RPMI7951 (cell line): ENCODE data around the genes WARS1 and DLK1.

- RAMPAGE, long total RNA = no peak
Measured at GRCh38 chr14:99947580-99948229, 117.5 kb upstream of the EVL start.

- RAMPAGE, long total RNA = no peak
Measured at GRCh38 chr14:99973206-99973405, 92.1 kb upstream of the EVL start.

DNA sequence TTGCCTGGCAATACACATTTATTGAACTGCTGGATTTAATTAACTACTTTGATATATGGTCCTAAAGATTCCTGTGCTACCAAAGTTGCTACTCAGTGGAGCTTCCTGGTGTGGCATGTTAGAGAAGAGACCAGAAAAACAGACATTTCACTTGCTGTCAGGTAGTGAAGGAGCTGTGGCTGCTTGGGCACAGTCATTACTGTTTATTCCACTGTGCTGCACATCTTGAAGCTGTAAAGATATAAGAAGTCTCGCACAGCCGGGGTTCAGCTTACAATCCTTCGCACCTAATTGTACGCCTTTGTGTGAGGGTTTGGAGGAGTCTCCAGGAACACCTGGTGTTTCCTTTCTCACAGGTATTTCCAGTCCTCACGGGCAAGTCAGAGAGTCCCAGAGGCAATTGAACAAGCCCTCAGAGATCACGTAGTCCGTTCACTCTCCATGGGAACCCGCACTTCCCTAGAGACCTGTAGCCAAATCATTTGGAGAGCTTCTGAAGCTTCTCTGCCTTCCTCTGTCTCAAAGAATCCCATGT lies 4.0 kb downstream of the EVL start:
- RAMPAGE, long total RNA = no peak

GRCh38 chr14:100144095-100144825 lies 15.2 kb downstream of the DEGS2 start:
- RAMPAGE, long total RNA = no peak

DNA sequence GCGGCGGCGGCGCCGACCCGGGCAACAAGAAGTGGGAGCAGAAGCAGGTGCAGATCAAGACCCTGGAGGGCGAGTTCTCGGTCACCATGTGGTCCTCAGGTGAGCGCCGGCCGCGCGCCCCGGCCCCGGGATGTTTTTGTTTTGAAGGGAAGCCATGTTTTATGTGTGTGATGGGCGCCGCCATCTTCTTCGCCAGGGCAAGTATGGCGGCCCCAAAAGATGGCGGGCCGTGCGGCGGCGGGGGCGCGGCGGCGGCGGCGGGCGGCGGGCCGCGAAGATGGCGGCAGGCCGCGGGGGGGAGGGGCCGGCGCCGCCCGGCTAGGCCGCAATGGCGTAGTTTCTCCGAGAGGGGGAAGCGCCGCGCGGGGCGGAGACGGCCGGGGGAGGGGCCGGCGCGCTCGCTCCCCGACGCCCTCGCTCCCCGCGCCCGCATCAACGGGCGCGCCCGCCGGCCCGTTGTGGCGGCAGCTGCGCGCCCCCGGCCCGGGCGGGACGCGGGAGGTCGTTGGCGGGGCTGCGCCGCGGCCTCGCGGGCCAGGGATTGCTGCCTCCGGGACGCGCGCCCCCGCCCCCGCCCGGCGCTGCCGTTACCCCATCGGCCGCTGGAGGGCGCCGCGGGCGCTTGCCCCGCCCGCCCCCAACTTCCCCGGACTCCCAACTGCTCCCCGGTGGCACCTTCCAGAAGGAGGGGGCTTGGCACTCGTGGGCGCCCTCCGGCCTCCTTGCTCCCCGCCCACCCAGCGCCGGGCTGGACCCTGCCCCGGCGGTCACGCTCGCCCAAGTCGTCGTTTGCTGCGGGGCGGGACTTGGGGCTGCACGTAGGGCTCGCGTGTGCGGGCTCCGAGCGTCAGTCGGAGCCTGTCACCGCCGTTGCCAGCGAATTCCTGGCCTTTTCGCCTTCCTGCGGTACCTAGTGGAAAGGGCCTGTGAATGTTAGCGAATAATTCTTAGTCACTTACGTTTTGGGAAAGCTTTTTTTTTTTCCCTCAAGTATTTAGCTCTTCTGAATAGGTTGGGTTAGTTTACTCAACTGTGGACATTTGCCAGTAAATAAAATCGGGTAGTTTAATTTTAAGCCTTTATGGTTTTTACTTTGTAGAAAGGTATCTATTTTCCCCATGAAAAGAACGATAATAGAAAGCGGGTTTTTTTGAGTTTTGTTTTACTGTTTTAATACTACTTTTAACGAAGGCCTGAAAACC lies 1.3 kb downstream of the YY1 start:
- RAMPAGE, long total RNA = no peak

- RAMPAGE, long total RNA = no peak
Measured at GRCh38 chr14:100281059-100281641, 25.1 kb downstream of the SLC25A29 start.

GRCh38 chr14:100305205-100306183 lies 750 bp downstream of the SLC25A29 start:
- RAMPAGE, long total RNA = no peak

DNA sequence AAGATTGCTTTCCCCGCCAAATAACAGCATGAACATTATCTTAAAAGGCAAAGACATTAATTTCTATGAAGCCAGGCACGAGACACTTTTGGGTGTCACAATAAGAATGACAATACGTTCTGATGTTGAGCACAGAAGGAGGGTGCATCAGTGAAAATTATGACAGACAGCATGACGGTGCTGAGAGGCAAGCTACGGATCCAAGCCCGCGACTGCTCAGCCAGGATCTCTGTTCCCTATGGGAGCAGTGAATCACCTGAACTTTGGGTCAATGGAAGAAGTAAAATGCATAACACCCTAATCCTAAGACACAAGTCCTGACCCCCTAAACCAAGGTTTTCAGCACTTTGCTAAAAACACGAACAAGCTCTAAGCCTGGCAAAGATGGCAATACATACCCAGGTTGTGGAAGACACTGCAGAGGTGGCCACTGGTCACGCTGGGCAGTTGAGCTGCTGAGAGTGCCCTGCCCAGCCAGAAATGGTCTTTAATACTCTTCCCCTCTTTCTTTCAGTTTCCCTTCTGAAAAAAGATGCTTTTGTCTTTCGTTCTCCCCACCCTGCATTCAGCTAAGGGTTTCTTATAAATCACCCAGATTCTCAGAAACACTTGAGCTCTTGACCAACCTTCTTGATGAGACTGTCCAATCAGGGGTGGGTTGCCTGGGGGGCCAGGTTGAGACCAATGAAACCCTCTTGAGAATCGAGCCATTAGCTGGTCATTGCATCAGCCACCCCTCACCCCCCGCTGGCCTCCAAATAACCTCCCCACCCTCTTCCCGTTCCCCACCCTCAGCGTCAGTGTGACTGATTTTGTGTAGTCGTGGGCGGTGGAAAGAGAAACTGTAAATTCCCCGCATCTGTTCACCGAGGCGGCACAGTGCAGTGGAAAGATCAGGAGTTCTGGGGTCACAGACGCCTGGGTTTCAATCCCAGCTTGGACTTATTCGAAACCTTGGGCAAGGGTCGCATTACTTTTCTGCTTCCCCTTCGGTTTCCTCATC lies at the start of gene WARS1:
TSS of gene WARS1 (minus strand) at position 463 of the 1,003 bp plus-strand sequence.
- RAMPAGE, long total RNA = start-site peak on the minus strand centred at position 611 of the sequence, 89 bp wide, 19 and 16 reads in 2 replicates; start-site peak on the minus strand centred at position 742 of the sequence, 29 bp wide, 8 and 5 reads in 2 replicates

DNA sequence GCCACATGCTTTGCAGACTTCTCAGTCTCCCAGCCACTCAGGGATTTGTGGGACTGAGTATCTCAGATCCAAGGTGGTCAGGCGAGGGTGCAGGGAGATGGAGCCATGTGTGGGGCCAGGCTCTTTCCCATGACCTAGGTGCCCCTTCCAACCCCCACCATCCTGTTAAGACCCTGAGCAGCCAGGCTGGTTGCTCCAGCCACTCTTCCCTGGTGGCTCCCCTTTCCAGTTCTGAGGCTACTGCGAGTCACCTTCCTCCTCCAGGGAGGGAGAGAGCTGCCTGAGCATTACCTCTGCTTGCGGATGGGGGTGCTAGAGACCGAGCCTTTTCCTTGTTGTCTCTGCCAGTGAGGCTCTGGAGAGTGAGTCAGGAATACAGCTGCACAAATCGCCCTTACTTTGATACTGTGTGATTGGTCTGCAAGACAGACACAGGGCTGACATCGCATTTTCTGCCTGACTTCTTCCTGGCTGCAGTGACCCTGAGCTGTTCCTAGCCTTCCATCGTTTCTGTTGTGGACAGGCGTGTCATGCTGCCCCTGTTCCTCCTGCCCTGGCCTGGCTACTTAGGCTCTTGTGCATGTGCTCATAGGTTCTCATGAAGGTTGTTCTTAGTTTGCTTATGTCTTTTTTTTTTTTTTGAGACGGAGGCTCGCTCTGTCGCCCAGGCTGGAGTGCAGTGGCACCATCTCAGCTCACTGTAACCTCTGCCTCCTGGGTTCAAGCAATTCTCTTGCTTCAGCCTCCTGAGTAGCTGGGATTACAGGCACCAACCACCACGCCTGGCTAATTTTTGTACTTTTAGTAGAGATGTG lies 41.2 kb downstream of the WDR25 start:
- RAMPAGE, long total RNA = no peak

DNA sequence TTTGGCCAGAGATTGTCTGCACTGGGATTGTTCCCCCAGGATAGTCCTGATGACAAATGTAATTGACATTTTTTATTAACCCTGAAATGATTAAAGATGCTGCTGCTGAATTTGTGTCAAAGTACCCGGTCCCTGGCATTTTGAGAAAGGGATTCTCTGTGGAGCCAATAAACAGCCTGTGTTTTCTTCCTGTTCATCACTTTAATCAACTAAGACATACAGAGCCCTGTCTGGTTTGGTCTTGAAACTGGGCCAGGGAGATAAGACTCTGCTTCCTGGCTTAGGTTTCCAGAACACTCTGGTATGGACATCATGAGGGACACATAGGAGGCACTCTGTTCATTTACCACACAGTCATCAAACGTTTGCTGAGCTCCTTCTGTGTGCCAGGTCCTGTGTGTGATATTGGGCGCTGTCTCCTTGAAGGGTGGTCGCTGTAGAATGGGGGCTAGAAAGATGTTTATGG lies 64.6 kb downstream of the WDR25 start:
- RAMPAGE, long total RNA = no peak

GRCh38 chr14:100566097-100566475 lies 21.1 kb downstream of the BEGAIN start:
- RAMPAGE, long total RNA = no peak

GRCh38 chr14:100586305-100587189 lies 670 bp downstream of the BEGAIN start:
- RAMPAGE, long total RNA = no peak

- RAMPAGE, long total RNA = no peak
Measured at GRCh38 chr14:100665227-100666217, 61.2 kb upstream of the DLK1 start.

- RAMPAGE, long total RNA = no peak
Measured at GRCh38 chr14:100678573-100679015, 48.1 kb upstream of the DLK1 start.

GRCh38 chr14:100708839-100709769 lies 17.6 kb upstream of the DLK1 start:
- RAMPAGE, long total RNA = no peak

DNA sequence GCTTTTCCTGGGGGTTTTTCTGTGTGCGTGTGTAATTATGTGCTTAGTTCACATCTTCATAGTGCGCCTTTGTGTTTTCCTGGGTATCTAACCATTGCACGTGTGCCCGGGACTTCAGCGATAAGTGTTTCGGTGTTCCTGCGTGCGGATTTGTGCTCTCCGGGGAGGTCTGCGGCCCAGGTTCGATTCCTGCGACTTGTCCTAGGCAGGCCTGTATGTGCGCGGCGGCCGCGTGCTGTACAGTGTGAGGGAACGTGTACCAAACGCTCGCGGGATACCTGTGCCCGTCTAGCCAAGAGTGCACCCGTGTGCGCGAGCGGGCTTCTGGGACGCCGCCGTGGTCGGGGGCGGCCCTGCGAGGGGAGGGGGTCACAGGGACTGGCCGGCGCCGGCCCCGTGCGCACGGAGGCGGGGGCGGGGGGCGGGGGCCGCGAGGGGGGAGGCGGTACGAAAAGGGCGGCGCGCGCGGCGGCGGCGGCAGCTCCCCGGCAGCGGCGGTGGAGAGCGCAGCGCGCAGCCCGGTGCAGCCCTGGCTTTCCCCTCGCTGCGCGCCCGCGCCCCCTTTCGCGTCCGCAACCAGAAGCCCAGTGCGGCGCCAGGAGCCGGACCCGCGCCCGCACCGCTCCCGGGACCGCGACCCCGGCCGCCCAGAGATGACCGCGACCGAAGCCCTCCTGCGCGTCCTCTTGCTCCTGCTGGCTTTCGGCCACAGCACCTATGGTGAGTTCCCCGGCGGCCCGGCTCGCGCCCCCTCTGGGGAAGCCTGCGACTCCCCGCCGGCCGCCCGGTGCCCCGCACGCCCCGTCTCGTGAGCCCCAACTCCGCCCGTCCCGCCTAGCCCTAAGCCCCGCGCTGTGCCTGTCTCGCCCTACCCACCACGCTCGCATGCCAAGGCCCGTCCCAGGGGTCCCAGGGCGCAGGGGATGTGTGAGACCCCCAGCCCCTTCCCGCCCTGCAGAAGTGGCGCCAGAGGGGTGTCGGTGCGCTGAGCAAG lies at the start of gene DLK1:
TSS of gene DLK1 (plus strand) at position 477 of the 994 bp plus-strand sequence.
- RAMPAGE, long total RNA = no peak

GRCh38 chr14:100771156-100771643 lies 44.5 kb downstream of the DLK1 start:
- RAMPAGE, long total RNA = no peak

DNA sequence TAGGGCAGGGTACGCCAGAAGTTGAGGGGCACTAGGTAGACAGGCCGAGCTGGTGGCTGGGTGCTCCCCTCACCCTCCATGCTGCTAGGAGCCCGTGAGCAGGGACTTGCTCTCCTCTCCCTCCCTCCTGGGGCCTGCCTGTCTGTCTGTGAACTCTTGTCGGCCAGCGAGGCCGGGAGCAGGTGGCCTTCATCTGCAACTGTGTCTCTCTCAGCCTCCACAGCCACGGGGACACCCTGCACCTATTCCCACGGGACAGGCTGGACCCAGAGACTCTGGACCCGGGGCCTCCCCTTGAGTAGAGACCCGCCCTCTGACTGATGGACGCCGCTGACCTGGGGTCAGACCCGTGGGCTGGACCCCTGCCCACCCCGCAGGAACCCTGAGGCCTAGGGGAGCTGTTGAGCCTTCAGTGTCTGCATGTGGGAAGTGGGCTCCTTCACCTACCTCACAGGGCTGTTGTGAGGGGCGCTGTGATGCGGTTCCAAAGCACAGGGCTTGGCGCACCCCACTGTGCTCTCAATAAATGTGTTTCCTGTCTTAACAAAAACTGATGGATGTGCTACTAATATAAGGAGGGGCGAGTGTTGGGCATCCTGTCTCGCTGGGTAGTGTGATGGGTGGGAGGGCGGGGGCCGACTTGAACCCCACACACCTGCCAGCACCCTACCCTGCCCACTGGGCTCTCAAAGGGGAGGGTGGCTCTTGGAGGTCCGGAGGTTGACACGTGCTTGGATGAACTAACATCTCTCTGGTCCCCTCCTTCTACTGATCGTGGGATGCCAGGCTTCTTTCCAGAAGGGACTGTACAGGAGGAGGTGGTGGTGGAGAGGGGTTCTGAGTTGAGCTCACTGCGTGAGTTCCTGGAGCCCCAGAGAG lies 42.8 kb downstream of the RTL1 start:
- RAMPAGE, long total RNA = no peak

DNA sequence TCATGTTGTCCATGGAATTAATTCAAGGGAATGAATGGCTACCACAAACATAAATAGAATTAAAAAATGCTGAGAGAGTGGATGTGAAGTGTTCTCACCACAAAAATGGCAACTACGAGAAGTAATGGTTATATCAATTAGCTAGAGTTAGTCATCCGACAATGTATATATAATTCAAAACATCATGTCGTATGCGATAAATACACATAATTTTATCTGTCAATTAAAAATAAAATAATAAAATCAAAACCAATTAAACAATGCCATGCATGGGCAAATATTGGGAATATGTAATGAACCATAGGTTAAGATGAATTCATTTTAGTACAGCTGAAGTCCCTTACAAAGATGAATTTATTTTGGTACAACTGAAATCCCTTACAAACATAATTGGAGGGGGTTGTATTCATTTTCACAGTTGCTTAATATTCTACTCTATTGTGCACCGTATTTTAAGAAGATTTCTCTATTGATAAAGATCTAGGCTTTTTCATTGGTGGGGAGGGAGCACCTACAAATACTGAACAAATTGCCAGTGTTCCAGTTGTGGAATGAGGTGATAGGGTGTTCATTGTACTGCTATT lies 20.5 kb upstream of the RTL1 start:
- RAMPAGE, long total RNA = no peak

GRCh38 chr14:100935865-100936204 lies 32.3 kb upstream of the RTL1 start:
- RAMPAGE, long total RNA = no peak